A673 (cell line): Measurements from ENCODE around the genes CHMP2B and HTR1F.

DNA sequence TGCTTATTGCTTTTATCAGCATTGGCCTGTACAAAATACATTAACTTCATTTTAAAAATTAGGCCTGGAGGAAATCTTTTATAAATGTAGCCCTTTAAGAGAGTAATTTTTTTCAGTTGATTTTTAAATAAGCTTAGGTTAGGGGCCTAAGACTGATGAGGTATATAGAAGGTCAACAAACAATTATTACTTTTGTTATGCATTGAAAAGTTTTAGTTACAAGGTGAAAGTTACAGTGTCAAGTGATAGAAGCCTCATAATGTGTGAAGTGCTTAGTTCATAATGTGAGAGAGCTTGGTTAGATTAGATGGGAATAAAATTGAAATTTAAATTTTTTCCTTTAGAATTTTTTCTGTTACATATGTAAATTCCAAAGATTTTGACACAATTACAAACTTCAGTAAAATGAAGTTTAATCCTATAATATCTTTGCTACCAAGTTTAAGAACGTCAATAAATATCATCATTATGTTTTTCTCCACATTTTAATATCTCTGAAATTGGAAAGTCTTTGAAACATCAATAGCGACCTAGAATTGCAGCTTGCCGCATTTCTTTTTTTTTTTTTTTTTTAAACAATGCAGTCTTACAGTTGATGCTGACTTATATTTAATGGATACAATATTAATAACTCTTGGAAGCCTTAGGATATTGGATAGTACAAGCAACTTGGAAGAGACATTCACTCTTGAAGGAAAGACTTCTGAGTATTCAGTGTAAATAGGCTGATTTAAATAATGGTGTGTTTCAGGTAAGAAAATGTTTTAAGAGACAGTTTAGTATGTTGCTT is 25.8 kb downstream of the PPP4R2 start:
- PRO-cap, result no peak

DNA sequence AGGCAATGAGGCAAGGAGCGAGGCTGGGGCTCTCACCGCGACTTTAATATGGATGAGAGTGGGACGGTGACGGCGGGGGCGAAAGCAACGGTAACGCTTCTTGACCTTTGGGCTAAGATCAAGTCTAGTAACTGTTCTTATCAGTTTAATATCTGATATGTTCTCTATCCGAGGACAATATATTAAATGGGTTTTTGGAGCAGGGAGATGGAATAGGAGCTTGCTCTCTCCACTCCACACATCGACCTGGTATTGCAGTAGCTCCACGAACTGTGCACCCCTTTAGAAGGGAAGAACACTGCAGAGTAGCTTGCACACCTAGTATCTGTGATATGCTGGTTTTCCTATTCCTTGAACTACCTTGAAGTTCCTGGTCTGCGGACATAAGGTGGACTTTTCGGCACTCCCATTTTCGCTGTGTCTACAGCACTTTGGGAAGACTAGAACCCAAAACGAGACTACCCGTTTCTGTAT is 49.5 kb downstream of the EBLN2 start:
- PRO-cap, result no peak

GRCh38 chr3:73382638-73383667 is 241.8 kb downstream of the PDZRN3 start:
- PRO-cap, result no peak

DNA sequence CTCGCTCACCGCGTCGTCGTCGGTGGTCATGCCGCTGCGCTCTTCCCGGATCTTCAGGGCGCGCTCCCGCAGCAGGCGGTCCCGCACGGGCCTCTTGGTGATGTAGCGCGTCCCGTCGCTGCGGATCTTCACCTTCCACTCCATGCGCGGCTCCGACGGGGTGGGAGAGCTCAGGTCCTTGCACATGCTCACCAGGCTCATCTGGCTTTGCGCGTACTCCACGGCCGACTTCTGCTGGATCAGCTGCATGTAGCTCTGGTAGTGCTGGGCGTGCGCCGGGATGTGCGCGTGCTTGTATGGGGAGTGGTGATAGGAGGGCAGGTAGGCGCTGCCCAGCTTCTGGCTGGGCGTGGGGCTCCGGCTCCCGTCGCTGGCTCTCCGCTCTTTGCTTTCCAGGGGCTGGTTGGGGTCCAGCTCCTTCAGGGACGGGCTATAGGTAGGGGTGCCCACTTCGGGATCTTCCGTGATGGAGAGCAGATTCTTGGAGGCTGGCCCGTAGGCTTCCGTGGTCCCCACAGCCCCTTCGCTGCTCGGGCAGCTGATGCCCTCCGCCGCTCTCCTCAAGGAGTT is 241.0 kb downstream of the PDZRN3 start:
- PRO-cap, result no peak

DNA sequence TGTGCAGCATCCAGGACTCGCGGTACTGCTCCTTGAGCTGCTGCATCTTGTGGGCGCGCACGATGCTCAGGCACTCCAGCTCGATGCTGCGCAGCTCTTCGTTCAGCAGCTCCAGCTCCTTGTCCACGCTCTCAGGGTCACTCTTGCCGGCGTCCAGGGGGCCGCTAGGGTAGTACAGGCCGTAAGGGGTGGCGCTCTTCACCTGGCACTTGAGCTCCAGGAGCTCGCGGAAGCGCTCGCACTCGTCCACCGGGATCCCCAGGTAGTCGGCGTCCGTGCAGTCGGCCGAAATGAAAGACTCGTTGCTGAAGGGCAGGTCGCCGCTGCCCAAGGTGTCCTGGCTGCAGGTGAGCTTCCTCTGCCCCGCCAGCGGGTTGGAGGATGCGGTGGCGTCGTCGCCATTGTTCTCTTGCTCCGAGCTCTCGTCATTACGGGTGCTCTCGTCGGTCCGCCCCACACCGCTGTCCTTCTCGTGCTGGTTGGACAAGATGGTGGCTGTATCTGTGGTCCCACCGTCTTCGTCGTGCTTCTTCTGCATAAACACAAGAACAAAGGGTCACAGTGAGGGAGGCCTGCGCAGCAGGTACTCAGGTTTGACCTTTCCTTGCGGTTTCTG is 240.2 kb downstream of the PDZRN3 start:
- PRO-cap, result no peak

DNA sequence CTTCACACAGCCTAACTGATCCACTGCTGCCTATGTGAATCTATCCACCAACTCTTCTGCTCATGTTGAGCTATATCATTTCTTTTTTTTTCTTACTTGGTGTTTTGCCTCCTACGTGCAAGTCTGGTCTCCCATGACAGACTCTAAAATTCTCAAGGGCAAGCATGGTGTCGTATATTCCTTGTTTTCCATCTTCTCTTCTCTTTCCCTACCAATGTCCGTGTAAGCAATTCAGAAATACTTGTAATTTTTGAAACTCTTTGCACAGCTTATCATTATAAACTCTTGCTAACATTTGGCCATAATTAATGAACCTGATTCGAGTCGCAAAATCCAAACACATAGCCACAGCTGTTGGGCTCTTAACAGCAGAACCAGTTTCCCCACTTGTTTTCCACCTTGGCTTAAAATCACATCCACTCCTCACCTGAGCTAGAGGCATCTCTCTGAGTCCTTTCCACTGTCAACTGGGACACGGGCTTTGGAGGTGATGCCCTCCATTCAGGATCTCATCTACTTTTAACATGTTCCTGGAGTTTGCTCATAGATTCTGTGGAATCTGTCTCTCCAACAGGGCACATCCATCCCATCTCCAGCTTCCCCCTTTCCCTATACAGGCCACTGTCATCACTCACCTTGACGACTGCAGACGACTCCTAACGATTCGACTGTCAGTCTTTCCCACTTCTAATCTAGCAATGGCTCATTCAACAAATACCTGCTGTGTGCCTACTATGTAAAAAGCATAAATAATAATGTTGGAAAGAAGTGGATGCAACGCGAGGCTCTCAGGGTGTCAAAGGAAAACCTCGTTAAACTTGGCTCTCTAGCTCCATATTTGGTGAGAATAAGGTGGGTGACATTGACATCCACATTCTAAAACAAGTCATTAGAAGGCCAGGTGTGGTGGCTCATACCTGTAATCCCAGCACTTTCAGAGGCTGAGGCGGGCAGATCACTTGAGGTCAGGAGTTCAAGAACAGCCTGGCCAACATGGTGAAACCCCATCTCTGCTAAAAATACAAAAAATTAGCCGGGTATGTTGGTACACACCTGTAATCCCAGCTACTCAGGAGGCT is 123.6 kb downstream of the PDZRN3 start:
- PRO-cap, result no peak

DNA sequence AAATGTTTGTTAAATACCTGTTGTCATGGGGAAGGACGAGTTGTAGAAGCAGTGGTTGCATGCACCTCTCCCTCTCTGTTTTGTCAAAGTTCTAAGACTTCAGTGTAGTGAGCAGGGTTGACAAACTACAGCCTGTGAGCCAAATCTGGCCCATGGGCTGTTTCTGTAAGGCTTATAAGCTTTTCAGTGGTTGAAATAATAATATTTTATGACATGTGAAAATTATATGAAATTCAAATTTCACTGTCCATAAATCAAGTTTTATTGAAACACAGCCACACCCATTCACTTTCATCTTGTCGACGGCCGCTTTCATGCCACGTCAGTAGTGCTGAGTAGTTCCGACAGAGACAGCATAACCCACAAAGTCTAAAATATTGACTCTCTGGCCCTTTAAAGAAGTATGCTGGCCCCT is 102.9 kb downstream of the PDZRN3 start:
- PRO-cap, result no peak

- PRO-cap, result no peak
These were observed 2.6 kb downstream of the PDZRN3 start for GRCh38 chr3:73622015-73622648.

DNA sequence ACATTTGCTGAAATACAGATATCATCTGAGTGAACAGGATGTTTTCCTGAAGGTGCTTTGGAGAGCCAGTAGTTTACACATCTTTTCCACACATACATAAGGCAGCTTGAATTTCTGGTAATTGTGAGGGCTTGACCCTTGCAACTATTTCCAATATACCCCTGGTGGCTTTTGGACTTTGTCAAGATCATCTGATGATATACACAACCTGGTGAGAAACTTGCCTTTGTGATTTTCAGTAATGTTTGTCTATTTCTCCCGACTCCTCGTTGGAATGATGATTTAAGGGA is 188.7 kb upstream of the PDZRN3 start:
- PRO-cap, result no peak

- PRO-cap, result bidirectional peak, plus-strand start at chr3:78872309, minus-strand start at chr3:78872258
These were observed 895.6 kb downstream of the ROBO1 start for GRCh38 chr3:78872036-78872729.

DNA sequence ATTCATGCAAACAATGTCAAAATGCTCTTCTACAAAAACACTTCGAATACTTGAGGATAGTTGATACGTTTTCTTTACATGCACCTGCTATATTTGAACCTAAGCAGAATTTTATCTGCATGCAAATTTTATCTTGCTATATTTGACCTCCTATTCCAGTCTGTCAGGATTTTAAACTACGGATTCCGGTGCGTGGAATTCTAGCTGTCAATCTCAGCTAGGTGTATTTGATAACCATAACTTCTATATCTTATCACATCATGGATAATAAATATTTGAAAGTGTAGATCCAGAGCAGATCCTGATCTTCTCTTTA is 699.0 kb downstream of the GBE1 start:
- PRO-cap, result unidirectional peak, minus-strand start at position 202 of the sequence

GRCh38 chr3:81744261-81744793 is 17.1 kb downstream of the GBE1 start:
- PRO-cap, result no peak

DNA sequence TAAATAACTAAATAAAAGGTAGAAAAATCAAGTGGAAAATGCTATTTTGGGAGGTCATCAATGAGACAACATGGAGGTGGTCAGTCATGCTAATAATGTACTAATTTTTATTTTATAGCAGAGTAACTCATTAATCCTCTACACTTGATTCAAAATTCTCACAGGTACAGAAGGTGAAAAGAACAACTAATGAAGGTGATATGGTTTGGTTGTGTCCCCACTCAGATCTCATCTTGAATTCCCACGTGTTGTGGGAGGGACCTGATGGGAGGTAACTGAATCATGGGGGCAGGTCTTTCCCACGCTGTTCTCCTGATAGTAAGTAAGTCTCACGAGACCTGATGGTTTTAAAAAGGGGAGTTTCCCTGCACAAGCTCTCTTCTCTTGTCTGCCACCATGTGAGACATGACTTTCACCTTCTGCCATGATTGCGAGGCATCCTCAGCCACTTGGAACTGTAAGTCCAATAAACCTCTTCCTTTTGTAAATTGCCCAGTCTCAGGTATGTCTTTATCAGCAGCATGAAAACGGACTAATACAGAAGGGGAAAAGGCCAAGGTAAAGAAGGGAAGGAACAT is 2.7 kb downstream of the GBE1 start:
- PRO-cap, result no peak

DNA sequence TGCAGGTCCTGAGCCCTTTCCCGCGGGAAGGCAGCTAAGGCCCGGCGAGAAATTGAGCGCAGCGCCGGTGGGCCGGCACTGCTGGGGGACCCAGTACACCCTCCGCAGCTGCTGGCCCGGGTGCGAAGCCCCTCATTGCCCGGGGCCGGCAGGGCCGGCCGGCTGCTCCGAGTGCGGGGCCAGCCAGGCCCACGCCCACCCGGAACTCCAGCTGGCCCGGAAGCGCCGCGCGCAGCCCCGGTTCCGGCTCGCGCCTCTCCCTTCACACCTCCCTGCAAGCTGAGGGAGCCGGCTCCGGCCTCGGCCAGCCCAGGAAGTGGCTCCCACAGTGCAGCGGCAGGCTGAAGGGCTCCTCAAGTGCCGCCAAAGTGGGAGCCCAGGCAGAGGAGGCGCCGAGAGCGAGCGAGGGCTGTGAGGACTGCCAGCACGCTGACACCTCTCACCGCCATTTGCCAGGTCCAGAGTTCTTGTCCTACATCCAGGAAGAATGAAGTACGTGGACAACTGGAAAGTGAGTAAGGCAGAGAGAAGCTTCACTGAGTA is 1456.4 kb upstream of the GBE1 start:
- PRO-cap, result no peak

DNA sequence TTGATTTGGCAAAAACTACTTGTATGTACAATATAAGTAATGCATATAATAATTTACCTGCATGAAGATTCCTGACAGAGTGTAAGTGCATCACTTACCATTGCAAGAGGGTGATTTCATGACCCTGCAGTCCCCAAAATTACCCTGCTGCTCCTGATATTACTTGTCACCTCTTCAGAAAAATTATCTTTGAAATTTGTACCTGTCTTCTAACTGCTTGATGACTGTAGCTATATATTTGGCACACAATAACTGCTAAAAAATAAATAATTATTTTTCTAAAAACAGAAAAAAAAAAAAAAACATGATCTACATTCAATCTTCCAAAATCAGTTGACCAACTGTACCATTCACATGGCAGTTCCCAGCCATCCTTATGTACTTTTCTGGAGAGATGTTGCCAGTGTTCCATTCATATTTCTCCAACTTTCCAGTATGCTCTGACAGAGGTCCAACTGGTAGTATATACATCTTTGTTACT is 153.6 kb upstream of the CADM2 start:
- PRO-cap, result no peak

- PRO-cap, result unidirectional peak, minus-strand start at chr3:84959293
These were observed 502 bp downstream of the CADM2 start for GRCh38 chr3:84959227-84959755.

DNA sequence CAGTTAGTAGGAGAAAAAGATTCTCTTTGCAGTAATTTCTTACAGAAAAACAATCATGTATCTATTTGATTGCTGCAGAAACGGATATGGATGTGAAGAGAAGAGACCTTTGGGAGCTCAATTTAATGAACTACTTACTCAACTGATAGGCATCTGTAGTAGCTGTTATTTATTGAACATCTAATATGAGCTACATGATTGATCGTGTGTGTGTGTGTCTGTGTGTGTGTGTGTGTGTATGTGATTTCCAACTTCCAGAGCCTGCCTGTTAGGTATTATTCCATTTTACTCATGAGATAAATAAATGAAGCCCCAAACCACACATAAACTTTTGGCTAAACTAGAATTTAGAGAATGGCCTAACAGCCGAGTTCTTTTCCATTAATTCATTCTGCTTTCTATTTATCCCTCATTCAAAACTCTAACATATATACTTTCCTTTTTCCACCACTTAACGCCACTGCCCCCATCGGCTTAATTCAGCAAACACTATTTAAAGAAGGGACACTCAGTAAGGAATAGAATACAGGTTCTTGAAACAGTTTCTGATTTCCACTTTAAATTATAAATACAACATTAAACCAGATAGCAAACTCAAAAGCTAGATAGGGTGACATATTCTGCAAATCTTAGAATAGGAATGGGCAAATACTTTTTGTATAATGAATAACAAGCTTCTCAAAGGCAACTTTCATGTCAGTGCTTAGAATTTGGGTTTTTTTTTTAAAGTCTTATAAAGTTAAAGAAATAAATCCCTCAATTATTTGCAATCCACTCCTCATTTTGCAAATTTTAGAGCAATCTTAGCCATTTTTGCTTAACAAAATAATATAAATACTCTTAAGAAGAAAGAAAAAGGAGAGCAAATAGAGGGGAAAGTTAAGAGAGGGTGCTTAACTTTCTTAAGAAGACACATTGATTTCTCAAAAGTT is 47.9 kb downstream of the VGLL3 start:
- PRO-cap, result no peak

DNA sequence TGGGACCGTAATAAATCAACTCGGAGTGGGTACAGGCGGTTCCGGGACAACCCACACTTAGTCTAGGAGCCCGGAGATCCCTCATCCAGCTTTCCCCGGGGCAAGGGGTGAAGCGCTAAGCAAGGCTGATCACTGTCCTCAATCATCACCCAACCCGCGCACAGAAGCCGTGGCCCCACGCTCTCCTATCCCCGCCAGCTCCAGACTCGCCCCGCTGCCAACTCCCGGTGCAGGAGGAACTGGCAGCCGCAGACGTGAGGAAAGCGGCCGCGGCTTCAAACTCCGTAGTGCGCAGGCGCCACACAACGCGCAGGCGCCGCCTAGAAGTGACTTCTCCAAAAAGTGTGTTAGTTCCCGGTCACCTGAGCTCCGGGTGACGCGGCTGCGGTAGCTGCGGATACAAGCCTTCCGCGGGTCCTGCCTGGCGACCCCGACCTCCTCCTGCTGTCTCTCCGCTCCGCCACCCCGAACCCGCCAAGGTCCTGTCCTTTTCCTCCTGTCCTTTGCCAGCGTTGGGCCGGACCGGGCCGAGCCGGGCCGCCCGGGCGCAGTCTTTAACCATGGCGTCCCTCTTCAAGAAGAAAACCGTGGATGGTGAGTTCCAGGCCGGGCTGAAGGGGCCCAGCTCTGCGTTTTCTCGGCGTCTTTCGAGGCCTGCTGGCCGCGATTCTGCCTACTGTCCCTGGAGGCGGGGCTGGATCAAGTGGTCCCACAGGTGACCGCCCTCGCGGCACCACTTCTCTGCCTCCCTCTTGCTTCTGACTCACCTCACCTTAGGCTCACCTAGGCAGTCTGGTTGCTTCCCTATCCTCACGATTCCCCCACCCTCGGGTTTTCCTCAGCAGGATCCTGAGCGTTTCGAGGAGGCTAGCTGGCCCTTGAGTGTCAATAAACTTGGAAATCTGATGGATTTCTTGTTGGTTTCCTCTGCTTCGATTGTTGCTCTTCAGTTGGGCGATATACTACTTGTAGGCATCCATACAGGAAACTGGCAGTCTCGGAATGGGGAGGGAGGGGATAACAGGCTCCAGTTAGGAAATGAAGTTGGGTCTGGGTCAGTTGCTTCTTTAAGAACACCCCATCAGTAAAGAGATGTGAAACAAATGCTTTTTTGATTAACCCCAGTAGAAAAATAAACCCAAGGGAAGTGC is at the start of gene CHMP2B:
Gene CHMP2B, plus strand, starts transcription at position 347 of the 1,151 bp plus-strand sequence.
- PRO-cap, result bidirectional peak, plus-strand start at position 350 of the sequence, minus-strand start at position 241 of the sequence

GRCh38 chr3:87792081-87793005 is at the start of gene HTR1F:
HTR1F (plus strand) TSS chr3:87792706.
- PRO-cap, result bidirectional peak, plus-strand start at chr3:87792573, minus-strand start at chr3:87792611; bidirectional peak, plus-strand start at chr3:87792706, minus-strand start at chr3:87792729; bidirectional peak, plus-strand start at chr3:87792843, minus-strand start at chr3:87792823

DNA sequence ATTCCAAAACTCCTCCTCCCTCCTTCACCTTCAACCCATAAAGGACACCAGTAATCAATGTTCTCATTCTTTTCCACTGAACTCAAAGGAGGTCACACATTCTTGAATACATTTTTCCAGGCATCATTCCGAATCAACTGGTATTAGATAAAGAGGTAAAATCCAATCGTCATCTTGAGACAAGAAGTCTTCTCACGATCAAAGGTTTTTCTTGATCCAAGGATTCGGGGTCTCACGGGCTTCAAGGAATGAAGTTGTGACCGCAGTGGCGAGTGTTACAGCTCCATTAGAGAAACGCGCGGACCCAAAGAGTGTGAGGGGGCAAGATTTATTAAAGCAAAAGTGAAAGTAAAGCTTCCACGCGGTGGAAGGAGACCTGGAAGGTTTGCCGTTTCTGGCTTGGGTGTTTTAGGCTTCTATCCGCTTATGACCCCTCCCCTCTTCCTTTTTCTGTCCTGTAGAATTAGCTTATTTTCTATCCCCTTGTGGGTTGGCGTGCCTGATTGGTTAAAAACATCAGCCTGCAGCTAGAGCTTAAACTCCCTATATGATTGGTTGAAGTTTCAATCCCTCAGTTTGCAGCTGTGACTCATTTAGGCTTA is 39.5 kb downstream of the C3orf38 start:
- PRO-cap, result no peak